ENCODE results near the gene GSE1.

DNA sequence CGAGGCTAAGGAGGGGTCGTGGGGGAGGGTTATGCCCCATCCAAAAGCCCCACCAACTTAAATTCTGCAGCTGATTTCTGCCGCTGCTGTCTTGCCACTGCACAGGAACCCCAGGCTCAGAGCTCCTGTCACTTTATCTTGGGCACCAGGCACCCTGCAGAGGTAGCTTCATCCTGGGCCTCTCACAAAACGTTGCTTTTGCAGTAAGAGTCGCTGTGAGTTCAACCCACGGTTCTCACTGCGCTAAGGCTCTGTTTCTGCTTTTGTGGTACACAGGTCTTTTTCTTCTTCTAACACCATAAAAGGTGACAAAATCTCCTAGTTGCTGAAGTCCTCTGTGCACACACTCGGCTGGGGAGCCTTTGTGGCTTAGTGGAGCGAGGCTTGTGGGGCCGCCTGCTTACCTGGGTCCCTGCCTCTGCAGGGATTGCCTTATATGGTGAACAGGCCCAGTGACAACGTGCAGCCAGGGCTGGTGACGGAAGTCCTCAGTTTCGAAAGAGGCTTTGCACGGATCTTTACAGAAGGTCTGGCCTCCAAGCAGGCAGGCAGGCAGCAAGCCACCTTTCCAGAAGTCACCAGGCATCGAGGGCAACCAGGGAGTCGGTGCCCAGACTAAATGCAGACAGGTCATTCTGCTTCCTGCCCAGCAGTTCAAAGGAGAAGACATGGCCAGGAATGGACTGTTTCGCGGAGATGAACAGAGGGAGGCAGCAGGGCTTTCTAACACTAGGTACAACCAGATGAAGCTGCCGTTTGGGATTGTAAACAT lies 10.4 kb upstream of the MEAK7 start:
- PRO-cap = unidirectional peak, minus-strand start at position 109 of the sequence; bidirectional peak, plus-strand start at position 523 of the sequence, minus-strand start at position 429 of the sequence

DNA sequence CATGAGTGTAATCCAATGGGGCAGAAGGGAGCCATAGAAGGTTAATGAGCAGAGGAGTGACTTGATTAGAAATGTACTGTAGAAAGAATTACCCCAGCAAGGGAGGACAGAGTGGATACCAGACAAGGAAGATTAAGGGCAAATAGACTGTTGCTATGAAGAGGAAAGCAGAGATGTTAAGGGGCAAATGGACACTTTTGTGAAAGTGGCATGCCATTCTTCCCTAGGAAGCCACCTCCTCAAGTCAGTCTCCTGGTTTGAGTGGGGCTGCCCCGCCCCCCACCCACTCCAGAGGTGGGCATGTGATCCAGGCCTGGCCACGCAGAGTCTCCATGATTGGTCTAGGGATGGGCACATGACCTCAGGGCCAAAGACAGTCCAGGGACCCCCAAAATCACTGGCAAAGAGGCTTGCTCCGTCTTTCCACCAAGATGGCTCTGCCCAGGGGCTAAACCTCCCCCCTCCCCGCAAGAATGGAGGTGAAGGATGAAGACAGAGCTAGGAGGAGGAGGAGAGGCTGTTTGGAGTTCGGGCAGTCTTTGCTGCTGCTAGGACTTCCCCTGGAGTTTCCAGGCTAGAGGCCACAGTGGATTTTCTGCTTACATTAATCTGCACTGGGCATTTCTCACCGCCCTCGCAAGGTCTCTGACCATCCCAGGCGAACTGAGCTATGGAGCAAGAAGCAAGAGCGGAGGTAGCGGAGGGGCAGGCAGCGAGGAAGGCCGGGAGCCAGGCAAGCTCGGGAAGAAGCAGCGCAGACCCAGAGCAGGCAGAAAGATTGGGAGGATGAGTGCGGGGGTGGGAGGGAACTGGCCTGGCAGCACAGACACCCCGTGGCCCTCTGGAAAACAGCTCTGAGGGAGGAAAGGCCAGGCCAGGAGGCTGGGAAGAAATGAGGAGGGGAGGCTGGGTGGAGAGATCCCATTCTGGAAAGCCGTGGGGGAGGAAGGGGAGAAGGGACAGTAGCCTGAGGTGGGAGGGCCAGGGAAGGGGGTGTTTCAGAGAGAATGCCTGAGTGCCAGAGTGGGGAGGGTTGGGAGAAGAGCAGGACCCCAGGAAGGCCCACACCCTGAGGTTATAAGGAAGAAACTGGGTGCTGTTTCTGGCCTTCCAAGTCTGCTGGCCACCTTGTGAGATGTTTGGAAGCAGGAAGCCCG lies 3.9 kb downstream of the COTL1 start:
- PRO-cap = no peak

- PRO-cap = no peak
Measured at GRCh38 chr16:84723699-84724526, 24.1 kb downstream of the USP10 start.

- PRO-cap = no peak
Measured at GRCh38 chr16:84820370-84821708, 1.1 kb downstream of the CRISPLD2 start.

- PRO-cap = bidirectional peak, plus-strand start at chr16:84829529, minus-strand start at chr16:84829261
Measured at GRCh38 chr16:84828950-84830128, 9.6 kb downstream of the CRISPLD2 start.

- PRO-cap = no peak
Measured at GRCh38 chr16:84830647-84831342, 11.0 kb downstream of the CRISPLD2 start.

DNA sequence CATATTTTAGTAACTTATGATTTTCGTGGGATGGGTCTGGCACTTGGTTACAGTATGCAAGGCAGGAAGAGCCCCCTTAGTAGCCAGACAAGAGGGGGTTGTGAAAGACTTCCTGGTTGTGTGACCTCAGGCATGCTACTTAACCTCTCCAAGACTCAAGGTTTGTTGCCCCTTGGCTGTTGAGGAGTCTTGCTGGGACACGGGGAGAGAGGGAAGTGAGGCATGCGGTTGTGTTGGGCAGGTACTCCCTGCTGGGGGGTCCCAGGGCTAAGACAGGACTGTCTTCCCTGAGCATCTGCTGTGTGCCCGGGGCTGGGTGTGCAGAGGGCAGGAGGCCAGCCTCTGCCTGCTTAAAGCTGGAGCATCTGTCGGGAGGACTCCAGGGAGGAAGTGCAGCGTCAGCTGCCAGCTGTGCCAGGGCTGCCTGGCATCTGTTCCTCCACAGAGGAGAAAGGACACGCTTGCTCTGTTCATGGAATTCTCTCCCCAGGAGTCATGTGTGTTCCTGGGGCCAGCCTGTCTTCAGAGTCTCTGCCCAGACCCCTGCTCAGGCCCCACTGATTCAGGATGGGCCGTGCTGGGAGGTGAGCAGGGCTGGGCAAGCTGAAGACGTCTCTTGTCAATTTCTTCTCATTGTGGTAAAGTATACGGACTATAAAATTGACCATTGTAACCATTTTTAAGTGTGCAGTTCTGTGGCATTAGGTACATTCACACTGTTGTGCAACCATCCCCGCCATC lies 24.1 kb downstream of the CRISPLD2 start:
- PRO-cap = no peak

- PRO-cap = no peak
Measured at GRCh38 chr16:84988176-84989350, 22.8 kb downstream of the ZDHHC7 start.

- PRO-cap = bidirectional peak, plus-strand start at chr16:85028850, minus-strand start at chr16:85028779; unidirectional peak, minus-strand start at chr16:85029516
Measured at GRCh38 chr16:85028454-85029808, 1.3 kb downstream of the KIAA0513 start.

DNA sequence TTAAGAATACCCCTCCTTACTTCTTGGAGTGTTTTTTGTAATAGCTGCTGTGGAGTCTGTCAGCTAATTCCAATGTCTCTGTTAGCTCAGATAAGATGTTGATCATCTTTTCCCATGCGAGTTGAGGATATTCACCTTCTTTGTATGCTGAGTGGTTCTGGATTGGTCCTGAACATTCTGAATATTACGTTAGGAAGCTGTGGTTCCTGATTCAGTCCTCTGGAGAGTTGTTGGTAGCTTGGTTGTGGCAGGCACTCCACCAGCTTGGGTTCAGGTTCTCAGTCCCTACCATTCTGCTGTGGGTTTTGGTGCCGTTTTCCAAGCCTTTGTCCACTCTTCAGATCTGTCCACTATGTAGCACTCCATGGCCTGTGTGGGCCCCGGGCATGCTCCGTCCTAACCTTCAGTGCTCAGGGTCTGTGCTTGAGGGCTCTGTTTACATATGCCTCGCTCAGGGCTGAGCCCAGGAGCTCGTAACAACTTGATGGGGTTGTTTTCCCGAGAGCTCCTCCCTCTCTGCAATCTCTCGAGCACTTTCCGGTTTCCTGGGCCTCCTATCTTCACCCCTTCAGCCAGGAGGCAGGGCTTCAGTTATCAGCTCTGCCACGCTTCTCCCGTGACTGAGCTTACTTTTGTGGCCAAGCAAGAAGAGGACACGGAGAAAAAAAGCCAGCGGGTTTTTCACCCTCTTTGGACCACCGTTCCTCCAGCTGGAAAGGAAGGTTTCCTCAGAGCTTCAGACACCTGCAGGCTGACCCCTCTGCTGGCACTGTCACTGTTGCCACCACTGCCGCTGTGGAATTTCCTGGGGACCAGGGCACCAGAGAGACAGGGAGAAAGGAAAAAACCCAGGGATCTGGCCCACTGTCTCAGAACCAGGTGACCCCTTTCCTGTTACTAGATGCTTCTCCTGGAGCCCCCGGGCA lies 19.5 kb downstream of the KIAA0513 start:
- PRO-cap = no peak

GRCh38 chr16:85136177-85137063 lies 24.1 kb upstream of the CIBAR2 start:
- PRO-cap = bidirectional peak, plus-strand start at chr16:85137133, minus-strand start at chr16:85136944

- PRO-cap = no peak
Measured at GRCh38 chr16:85137408-85138000, 25.2 kb upstream of the CIBAR2 start.

DNA sequence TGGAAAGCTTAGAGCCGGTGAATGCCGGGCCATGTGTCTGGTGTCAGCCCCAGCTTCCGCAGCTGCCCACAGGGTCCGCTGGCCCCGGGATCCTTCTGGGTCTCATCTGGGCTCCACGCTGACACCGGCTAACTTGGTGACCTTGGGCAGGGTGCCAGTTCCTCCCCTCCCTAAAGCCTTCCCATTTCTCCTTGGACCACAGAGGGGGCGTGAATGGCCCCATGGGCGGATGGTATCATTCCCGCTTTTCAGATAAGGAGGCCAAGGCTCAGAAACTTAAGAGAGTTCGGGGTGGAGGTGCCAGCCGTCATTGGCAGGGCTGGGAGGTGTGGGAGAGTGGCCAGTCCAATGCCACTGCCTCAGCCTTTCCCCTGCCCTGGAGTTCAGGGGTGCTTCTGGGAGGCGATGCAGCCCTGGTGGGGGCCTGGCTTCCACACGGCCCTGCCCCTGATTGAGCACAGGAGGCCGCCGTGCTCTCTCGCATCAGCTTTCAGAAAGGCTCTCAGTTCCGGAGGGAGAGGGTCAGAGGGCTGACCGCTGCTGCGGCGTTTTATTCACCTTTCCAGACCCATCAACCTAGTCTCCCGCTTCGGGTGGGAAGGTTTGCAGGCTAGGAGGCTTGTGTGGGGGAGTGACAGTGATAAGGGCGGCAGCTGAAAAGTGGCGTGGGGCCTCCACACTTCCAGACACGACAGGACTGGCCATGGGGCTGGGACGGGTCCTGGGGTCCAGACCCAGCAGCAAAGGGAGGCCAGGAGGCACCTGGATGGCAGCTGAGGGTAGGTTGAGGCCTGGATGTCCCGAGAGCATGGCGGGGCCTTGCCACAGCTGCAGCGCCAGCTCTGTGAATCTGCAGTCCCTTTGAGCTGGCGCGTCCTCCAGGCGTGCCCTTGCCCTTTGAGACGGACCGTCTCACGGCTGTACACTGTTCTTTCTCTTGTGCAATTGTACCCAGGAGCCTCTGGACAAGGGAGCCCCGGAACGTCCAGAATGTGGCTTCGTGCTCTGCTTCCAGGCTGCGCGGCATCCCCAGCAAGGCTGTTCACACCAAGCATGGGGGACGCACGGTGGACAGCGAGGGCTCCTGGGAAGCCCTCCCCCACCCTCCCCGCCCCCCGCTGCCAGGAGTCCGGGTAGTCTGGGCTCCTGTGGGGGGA lies 69.2 kb upstream of the CIBAR2 start:
- PRO-cap = no peak

DNA sequence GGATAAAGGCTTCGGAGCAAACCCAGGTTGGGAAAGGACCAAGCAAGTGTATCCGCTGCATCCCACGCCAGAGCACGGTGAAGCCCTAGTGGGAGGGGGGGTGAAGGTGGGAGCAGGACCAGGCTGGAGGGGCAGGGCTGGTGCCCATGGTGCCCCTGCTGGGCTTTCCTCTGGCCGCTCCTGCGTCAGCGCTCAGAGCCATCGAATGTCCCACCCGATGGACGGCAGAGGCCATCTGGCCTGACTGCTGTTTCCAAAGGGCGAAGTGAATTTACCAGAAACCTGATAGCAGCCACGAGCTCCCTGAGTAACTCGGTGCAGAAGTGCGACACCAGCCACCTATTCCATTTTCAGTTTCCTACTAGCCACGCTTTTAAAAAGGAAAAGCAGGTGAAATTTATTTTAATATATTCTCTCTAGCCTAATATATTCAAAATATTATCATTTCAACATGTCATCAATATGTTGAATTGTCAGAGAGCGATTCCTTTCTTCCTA lies 203.6 kb upstream of the CIBAR2 start:
- PRO-cap = no peak

GRCh38 chr16:85360138-85361308 lies 248.3 kb upstream of the CIBAR2 start:
- PRO-cap = no peak

GRCh38 chr16:85415143-85416113 lies 197.7 kb upstream of the GSE1 start:
- PRO-cap = no peak

GRCh38 chr16:85570325-85571448 lies 42.4 kb upstream of the GSE1 start:
- PRO-cap = no peak

- PRO-cap = no peak
Measured at GRCh38 chr16:85590033-85590434, 23.1 kb upstream of the GSE1 start.

DNA sequence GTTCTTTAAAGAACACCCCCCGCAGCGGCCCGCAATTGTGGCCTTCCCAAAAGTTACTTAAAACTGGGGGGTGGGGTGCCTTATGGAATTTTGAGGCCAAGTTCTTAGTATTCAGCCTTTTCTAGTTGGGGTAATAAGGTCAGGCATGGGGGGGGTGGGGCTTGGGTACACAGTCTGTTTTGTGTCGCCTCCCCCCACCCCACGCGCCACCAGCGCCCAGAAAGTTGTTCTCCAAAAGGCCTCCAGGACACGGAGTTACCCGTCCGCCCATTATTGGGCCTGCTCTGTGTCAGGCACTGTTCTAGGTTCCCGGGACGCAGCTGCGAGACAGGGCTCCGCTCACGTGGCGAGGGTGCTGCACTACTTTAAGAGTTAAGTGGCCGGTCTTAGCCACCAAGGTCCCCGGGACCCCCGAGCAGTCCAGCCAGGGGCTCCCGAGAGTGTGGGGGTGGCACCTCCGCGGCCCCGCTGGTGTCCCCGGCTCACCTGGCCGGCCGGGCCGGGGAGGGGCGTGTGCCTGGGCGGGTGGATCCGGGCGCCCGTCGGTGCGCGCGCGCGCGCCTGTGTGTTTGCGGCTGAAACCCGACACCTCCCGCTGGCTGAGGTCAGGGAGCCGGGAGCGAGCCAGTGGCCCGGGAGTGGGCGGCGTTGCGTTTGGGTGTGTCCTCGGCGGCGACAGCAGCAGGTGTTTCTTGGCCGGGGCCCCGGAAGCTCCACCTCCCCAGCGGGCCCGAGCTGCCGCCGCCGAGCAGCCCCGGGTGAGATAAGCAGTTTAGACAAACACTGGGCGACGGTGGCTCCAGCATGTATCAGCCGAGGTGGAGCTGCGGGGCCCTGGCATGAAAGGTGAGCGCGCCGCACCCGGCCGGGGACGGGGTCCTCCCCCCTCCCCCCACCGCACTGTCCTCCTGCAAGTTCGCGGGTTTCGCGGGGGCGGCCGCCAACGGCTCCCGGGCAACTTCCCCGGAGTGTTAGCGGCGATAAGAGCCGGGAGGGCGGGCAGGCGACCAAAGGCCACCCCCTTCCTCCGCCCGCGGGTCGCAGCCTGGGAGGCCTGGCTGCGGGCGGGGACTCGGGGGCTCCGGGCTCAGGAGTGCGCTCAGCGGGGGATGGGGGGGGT lies at the start of gene GSE1:
Gene GSE1, plus strand, starts transcription at position 770 of the 1,120 bp plus-strand sequence.
- PRO-cap = bidirectional peak, plus-strand start at position 779 of the sequence, minus-strand start at position 544 of the sequence

DNA sequence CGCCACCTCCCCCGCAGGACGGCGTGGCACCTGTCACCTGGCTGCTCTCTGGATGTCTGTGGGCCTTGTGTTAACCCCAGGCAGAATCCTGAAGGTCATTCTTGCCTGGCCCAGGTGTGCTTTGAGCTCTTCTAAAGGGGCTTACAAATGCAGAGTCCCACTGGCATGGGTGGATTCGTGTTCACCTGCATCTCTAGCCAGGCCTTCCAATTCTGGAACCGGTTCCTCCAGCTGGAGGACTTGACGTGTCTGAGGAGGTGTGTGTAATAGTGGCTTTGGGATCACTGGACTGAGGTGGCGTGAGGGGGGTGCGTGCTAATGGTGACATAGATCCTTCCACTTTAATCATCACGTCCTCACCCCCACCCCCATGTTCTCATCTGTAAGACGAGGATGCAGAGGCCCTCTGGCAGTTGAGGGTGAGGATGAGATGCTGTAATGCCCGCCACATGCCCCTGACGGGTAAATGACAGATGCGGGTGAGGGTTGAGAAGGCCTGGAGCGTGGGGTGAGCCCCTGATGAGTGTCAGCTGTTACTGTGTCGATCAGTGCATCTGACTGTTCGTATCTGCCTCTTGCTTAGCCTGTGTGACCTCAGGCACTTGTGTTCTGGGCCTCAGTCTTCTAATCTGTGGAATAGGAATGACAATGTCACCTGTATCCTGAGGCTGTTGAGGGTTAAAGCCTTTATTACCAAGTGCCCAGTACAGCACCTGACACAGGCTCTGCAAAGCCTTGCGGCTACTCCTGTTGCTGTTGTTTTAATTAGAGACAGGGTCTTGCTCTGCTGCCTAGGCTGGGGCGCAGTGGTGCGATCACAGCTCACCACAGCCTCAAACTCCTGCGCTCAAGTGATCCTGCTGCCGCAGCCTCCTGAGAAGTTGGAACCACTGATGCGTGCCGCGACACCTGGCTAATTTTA lies 5.0 kb downstream of the GSE1 start:
- PRO-cap = no peak